H4 (cell line): ENCODE data around the genes PTPRJ, OR4A16, OR5D3P, OR8J3 and OR5AK2.

DNA sequence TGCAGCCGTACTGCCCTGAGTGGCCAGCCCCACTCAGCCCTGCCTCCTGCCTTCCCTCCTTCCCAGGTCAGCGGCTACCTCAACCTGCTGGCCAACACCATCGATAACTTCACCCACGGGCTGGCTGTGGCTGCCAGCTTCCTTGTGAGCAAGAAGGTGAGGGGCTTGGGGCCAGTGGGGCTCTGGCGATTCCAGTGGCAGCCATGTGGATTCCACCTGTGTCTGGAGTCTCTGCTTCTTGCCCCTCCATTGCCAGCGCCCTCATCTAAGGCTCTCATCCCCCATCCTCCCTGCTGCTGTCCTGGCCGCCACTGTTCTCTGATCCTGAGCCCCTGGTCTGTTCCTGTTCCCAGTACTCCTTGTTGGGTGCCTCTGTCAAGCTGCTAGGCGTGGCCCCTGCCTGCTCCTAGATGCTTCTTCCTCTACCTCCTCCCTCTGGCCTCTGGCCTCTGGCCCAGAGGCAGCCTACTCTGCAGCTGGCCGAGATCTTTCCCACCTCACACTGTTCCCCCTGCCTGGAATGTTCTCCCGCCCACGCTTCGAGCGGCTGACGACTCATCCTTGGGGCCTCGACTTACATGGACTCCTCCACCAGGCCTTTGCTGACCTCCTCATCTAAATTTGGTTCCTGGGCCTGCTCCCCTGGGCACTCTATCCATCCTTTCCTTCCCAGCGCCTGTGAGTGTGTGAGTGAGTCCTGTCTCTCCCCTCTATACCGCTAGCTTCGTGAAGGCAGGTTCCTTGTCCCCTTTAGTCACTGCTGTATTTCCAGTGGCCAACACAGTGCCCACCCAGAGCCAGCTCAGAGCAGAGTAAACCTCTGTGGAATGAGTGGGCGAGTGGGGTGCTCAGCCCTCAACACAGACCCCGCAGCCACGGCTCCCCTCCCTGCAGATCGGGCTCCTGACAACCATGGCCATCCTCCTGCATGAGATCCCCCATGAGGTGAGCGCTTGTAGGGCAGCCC is 5.4 kb downstream of the SLC39A13 start:
- RAMPAGE, long total RNA: no peak

DNA sequence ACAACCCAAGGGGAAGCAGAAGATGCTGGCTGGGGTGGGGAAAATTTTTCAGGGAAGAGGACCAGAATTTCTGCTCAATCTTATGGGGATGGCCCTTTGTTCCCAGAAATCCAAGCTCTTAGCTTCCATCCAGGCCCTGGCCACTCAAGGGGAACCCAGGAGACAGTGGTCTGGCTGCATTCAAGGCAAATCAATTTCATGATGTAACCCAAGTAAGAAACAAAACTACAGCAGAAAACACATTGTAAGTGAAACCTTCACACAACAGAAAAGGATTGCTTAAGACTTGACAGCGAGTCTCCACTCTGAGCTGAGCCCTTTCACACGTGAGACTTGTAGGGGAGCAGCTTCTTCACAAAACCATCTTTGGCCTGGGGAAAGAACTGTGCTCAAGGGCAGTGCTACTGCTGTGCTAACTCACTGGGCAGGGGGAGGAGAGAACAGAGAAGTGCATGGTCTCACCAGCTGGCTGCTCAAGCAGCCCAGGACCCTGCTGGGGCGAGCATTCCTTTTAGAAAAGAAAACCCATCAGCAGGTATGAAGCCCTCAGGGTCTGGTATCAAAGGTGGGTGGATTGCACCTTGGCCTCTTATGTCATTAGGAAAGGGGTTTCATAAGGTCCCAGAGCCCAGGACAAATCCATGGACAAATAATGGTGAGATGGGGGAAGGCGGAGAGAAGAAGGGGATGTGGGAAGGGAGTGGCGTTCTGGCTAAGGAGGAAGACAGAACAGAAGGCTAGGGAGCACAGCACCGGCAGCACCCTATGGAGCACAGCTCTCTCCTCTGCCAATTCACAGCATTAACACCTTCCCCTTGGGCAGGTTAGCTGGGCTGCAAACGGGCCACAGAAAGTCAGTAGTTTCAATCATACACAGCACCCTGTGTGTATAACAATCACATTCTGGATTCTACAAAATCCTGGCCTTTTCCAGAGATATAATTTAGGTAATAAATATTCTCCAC is 20.6 kb upstream of the RAPSN start:
- RAMPAGE, long total RNA: no peak

DNA sequence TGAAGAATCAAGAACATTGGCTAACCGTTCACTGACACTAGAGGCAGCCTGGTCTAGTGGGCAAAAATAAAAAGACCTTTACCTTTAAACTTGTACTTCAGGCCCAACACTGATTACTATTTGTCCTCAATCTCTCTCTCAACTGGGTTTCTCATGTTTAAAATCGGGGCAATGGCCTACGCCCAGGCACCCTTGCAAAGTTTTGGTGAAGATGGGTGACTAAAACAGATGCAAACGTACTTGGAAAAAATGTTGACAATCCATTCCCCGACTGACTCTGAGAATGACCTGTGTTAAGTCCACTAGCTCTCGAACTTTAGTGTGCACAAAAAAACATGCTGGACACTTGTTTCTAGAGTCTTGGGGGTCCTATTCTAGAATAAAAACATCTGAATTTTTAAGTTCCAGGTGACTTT is 48.5 kb upstream of the RAPSN start:
- RAMPAGE, long total RNA: no peak

DNA sequence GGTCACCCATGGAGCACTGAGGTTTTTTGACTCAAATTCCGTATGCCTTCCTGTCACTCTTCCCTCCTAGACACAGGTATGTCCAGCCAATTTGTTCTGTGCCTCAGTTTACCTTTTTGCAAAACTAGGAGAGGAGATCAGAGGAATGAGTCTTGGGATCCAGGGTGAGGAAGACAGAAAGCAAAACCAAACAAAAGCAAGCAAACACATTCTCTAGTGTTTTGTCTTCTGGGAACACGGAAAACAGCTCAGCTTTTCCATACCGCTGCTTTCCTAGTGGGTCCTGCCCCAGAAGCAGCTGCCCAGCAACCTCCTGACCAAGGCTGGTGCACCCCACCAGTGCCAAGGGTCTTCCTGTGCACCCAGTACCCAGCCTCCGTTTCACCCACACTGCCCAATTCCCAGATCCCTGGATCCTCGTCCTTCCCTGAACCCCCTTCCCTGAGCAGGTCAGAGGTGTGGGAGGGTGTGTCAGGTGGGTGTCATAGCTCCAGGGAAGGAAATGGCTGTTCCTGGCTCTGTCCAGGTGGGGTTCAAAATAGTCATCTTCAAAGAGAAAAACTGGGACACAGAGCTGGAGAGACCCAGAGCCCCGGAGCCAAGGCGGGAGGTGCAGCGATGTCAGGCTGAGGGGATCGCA is 926 bp downstream of the C1QTNF4 start:
- RAMPAGE, long total RNA: no peak

DNA sequence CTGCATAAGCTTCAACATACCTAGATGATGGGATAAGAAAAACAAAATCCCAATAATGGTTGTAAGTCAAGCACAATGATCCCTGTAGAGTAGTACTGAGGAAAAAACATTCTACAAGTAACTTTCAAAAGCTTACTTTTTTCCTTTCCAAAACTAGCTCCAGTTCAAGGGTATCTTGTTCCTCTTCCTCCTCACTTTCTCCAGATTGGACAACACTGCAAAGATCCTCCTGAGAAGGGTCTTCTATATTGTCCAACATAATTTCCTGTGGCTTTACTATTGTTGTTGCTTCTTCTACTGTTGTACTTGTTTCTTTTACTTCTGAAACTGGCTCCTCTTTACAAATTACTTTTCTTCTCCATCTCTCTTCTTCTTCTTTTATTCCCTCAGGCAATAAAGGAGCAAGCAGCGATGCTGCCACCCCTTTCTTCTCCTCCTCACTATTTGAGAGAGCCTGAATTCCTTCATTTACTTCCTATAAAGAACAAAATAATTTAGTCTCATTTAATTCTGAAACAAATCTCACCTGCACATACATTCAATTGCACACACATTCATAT is 21.1 kb downstream of the FNBP4 start:
- RAMPAGE, long total RNA: no peak

- RAMPAGE, long total RNA: no peak
These were observed 55.9 kb upstream of the PTPRJ start for GRCh38 chr11:47924410-47924814.

DNA sequence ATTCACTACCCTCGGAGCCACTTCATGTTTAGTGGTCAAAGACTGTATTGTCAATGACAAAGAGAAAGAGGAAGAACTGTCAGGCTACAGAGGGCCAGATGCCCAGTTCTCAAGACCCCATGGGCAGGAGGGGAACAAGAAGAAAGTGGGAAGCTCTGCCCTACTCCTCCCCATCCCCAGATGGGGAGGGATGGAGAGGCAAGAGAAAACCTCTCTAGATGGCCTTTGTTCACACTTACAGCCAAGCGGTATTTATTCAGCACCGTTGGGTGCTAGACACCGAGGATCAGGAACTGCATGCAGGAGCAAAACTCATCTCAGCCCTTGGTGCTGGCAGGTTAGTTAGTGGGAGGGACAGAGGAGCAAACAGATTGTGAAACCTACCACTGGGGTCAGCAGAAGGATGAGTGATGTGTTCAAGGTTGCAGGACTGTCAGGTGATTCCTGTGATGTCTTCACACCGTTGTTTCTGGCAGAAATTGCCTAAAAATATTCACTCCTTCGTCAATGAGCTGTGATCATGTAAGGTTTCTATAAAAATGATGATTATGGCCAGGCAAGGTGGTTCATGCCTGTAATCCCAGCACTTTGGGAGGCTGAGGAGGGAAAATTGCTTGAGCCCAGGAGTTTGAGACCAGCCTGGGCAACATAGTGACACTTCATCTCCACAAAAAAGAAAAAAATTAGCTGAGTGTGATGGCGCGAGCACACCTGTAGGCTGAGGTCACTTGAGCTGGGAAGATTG is 38.2 kb upstream of the PTPRJ start:
- RAMPAGE, long total RNA: no peak

DNA sequence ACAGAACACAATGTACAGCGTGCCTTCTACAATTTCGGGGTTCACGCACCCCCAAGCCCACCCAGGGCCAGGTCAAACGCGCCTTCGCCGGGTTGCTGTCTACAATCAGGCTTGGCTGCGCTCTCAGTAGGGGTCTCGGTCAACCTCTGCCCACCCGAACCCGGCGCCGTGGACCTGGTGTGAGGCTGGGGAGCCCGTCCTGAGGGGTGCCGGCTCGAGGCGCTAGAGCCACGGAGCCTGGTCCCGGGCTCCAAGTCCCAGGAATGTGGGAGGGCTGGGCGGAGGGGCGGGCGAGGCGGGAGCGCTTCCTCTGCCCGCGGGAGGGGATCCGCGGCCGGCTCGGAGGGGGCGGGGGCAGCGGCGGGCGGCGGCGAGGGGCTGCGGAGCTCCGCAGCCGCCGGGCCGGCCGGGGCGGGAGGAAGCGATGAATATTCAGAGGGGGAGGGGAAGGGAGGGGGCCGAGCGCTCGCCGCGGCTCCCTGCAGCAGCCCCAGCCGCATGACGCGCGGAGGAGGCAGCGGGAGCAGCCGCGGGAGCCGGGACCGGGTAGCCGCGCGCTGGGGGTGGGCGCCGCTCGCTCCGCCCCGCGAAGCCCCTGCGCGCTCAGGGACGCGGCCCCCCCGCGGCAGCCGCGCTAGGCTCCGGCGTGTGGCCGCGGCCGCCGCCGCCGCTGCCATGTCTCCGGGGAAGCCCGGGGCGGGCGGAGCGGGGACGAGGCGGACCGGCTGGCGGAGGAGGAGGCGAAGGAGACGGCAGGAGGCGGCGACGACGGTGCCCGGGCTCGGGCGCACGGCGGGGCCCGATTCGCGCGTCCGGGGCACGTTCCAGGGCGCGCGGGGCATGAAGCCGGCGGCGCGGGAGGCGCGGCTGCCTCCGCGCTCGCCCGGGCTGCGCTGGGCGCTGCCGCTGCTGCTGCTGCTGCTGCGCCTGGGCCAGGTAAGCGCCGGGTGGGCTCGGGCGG is at the start of gene PTPRJ:
PTPRJ (plus strand) TSS at position 487 of the 961 bp plus-strand sequence.
- RAMPAGE, long total RNA: no peak

GRCh38 chr11:47981573-47982214 is 1.3 kb downstream of the PTPRJ start:
- RAMPAGE, long total RNA: no peak

DNA sequence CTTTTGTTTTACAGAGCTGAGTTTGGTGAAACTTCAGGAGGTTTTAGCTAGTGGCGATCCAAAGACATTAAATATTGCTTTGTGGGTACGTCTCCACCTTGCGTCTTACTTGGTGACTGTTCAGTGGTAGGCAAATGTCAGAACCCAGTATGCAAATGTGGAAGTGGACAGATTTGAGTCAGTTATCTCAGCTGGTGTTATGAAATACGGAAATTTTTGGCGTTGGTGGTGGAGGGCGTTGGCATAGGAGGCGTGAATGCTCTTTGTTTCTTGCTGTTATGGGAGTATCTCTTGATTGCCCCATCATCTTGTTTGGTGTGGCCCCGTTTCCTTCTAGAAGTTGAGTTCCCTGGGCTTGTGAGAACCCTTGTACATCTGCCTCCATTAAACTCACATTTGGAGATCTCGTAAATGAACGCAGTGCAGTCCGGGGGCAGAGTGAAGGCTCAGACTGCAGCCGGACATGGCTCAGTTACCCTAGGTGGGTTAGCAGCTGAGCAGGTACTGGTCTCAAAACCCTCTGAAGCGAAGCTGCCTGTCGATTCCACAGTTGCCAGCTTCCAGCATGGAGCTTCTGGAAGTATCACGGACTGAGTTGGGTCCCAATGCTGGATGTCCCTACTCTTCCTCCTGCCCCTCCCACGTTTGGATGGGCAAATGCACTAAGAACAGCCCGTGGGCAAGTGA is 39.9 kb downstream of the PTPRJ start:
- RAMPAGE, long total RNA: no peak

DNA sequence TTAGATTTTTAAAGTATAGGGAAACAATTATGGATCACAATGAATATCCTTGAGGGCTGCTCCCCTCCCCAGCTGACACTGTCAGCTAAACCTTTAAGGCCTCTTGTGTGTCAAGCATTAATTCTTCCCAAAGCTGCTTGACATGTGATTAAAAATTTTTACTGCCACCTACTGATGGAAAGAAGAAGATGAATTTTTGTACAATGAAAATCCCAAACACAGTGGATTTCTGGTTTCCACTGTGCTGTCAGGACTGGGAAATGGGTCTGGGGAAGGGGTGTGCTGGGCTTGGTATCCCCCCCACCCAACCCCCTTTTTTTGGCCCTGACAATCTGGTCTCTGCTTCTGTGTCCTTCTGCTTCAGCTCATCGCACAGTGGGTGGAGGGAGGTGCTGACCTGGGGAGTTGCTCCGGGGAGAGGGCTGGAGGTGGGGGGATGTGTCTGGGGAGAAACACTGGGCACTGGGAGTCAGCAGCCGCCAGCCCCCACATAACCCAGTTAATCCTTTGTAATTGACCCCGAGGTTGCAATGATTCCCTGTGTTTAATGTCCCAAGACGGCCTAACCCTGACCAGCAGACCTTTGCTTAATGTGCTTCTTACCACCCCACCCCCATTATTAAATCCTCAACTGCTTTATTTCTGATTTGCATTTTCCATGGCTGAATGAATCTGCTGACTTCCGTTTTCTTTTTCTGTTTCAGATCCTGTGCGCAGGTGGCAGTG is 107.1 kb upstream of the OR4B1 start:
- RAMPAGE, long total RNA: no peak

DNA sequence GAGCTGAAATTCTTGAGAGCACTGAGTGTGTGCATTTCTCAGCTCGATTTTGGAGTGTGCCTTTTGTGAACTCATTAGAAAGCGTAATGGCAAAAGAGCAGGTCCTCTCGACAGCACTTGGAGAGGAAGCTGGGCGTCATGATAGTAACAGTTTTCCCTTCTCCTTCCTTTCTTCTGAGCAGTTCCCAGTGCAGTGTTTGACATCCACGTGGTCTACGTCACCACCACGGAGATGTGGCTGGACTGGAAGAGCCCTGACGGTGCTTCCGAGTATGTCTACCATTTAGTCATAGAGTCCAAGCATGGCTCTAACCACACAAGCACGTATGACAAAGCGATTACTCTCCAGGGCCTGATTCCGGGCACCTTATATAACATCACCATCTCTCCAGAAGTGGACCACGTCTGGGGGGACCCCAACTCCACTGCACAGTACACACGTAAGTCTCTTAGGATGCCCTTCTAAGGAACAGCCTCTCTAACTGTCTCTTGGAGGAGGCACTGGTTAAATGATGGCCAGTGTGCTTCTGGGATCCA is 80.7 kb upstream of the OR4B1 start:
- RAMPAGE, long total RNA: no peak

- RAMPAGE, long total RNA: no peak
These were observed 77.2 kb upstream of the OR4B1 start for GRCh38 chr11:48139312-48139995.

- RAMPAGE, long total RNA: no peak
These were observed at the start of gene OR4A16 for GRCh38 chr11:55342821-55343493. OR4A16 (plus strand) TSS chr11:55343201.

GRCh38 chr11:55723363-55724015 is at the start of gene OR5D3P:
OR5D3P (plus strand) TSS chr11:55723776.
- RAMPAGE, long total RNA: no peak

GRCh38 chr11:56140038-56140595 is at the start of gene OR8J3:
OR8J3 (minus strand) TSS chr11:56140201.
- RAMPAGE, long total RNA: no peak

DNA sequence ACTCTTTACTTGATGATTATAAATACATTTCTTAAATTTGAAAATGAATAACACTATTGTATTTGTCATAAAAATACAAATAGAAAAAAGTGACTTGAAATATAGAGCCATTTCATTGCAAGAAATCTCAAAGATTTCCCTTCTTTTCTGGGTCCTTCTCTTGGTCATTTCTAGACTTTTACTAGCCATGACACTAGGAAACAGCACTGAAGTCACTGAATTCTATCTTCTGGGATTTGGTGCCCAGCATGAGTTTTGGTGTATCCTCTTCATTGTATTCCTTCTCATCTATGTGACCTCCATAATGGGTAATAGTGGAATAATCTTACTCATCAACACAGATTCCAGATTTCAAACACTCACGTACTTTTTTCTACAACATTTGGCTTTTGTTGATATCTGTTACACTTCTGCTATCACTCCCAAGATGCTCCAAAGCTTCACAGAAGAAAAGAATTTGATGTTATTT is at the start of gene OR5AK2:
OR5AK2 (plus strand) TSS at position 188 of the 469 bp plus-strand sequence.
- RAMPAGE, long total RNA: no peak

GRCh38 chr11:57303892-57304270 is 20.9 kb downstream of the TNKS1BP1 start:
- RAMPAGE, long total RNA: no peak

GRCh38 chr11:57321678-57322141 is 3.0 kb downstream of the TNKS1BP1 start:
- RAMPAGE, long total RNA: no peak

DNA sequence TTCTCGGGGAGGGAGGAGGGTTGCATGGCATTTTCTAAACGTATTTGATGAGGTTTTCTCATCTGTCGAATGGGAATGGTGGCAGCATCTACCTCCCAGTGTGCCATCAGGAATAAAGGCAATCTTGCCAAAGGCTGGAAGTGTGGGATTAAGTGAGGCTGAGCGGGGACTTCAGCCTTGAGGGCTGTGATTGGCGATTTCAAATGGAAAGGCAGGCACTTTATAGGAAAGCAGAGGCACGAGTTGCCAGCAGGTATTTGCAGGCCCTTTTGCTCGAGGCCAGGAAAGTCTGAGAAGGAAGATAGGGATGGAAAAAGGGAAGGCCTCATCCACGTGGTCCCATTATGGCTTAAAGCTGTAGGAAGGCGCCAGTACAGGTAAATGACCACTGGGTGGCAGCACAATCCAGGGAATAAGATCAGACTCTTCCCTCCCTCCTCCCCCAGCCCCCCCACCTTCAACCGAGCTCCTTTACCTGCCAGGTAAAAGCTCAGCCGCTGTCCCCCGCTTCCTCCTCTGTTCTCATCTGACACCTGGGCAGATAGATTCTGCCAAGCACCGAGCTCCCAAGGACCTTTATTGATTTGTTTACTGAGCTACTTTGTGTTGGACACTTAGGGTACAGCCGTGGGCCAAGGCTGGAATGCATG is 7.4 kb downstream of the P2RX3 start:
- RAMPAGE, long total RNA: no peak